UCH-1 (cell line): Measurements from ENCODE around the genes DDX18 and EN1.

- RRBS = no CpG with 5 or more reads among the region's 17 CpGs
These were observed 56.2 kb downstream of the SLC35F5 start for GRCh38 chr2:113700062-113700759.

DNA sequence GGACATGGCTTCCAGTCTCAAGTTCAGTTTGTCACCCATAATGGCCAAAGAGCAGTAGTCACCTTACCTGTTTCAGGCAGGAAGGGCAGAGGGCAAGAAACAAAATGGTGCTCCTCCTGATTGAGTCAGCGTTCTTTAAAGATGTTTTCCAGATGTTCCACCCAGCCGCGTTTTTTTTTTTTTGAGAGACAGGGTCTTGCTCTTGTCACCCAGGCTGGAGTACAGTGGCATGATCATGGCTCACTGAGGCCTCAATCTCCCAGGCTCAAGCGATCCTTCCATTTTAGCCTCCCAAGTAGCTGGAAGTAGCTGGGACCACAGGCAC is 8.2 kb upstream of the ACTR3 start:
- RRBS = no CpG with 5 or more reads among the region's 4 CpGs

GRCh38 chr2:114442318-114442517 is 223 bp upstream of the DPP10 start:
- RRBS = no CpG with 5 or more reads among the region's 2 CpGs

DNA sequence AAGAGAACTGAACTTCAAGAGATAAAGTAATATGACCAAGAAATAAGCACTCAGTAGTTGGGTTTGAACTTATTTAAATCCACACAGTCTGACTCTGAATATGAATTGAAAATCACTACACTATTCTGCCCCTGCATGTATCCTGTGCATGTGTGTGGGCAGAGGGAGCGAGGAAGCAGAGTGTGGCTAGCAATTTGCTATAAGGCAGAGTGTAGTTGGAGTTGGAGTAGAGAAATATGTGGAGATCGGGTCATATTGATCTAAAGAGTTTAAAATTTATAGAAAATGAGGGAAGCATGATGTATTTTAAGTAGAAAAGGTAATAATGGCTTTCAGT is 1679.3 kb upstream of the DDX18 start:
- RRBS = no CpG with 5 or more reads among the region's 2 CpGs

DNA sequence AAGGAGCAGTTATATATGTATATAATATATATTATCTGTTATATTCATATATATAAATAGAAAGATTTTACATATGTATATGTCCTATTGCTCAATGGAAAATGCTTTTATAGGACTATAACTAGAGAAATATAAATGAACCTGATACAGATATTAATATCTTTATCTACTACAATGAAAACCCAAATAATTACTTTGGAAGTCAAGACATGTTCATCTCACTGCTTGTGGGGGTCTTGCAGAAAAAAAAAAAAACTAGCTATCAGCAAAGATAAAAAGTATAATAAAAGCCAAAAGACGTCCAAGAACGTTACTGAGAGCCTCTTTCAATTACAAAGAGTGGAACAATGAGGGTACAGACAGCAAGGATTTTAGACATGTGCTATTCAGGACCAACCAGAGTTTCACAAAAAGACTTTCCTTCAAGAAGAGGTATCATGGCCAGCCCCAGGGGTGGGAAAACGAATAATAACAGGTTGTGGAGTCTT is 609.1 kb upstream of the DDX18 start:
- RRBS = no CpG with 5 or more reads among the region's 3 CpGs

DNA sequence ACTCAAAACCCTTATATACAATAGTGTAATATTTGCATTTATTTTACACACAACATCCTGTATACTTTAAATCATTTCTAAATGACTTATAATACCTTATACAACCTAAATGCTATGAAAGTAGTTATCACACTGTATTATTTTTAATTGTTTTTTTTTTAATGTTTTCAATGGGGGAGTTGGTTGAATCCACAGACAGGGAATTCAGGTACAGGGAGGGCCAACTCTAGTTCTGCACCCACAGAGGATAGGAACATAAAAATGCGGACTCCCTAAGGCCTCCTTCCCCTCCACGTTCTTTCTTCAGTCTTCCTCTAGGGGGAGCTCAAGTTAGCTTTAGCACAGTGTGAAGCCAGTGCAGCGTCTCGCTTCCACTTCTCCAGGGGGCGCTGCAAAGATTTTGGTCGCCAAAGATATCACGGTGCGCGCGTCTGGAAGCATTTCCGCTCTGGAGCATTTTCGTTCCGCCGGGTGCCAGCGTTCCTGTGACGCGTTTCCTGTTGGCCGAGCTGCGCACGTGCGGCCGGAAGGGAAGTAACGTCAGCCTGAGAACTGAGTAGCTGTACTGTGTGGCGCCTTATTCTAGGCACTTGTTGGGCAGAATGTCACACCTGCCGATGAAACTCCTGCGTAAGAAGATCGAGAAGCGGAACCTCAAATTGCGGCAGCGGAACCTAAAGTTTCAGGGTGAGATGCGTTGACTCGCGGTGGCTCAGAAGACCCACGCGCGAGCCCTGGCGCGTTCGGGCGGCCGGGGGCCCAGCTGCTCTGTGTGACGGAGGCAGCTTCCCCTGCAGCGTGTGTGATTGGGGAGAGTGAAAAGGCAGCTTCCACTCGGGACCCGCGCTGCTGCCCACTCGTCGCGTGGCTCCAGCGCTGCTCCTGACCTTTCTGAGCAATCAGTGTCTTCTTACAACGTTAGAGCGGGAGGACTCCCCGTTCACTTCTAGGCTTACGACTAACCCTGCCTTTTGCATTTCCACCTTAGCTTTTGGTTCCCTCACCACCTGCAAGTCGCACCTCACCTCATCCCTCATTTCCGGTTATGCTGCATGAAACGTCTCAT is at the start of gene DDX18:
DDX18 (plus strand) TSS at position 516 of the 1,066 bp plus-strand sequence.
- RRBS = 3% methylated on average over 9 of the region's 57 CpGs

DNA sequence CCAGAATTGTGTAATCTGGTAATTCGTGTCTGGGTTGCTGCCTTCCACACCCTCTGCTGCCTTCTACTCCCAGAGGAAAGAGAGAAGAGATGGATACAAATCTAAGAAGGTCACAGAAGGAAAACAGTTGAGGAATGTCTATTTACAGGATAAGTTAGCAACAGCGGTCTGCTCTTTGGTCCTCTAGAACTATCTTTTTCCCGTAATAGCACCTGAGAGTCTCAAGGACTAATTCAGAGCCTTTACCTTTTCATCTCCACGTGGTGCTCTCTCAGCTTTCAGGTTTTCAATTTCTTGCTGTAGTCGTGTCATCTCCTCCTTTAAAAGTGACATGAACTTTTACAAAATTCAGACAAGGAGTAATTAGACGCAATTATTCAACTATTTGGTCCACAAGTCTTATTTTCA is 67.3 kb downstream of the CCDC93 start:
- RRBS = no CpG with 5 or more reads among the region's 6 CpGs

- RRBS = no CpG with 5 or more reads among the region's 25 CpGs
These were observed 521 bp upstream of the CCDC93 start for GRCh38 chr2:118014347-118014835.

- RRBS = no CpG with 5 or more reads among the region's 3 CpGs
These were observed 33.5 kb upstream of the CCDC93 start for GRCh38 chr2:118047293-118047834.

- RRBS = no CpG with 5 or more reads among the region's 2 CpGs
These were observed 24.3 kb downstream of the INSIG2 start for GRCh38 chr2:118112524-118113030.

DNA sequence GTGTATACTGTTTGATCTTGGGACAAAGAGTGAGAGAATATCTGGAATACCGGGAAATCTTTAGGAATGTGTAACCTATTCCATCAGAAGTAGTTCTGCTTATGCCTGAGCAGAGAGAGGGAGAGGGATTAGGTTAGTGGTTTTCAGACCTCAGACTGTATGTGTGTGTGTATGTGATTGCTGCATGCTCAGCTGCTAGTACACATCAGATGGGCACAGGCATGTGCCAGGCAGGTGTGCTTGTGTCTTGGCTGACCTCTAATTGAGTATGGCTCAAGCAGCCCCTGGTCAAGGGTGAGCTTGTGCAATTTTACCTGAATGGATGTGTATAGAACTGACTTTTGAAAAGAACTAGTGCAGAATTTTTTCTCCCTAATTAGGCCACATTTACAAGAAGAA is 91.2 kb downstream of the INSIG2 start:
- RRBS = no CpG with 5 or more reads among the region's 1 CpG

DNA sequence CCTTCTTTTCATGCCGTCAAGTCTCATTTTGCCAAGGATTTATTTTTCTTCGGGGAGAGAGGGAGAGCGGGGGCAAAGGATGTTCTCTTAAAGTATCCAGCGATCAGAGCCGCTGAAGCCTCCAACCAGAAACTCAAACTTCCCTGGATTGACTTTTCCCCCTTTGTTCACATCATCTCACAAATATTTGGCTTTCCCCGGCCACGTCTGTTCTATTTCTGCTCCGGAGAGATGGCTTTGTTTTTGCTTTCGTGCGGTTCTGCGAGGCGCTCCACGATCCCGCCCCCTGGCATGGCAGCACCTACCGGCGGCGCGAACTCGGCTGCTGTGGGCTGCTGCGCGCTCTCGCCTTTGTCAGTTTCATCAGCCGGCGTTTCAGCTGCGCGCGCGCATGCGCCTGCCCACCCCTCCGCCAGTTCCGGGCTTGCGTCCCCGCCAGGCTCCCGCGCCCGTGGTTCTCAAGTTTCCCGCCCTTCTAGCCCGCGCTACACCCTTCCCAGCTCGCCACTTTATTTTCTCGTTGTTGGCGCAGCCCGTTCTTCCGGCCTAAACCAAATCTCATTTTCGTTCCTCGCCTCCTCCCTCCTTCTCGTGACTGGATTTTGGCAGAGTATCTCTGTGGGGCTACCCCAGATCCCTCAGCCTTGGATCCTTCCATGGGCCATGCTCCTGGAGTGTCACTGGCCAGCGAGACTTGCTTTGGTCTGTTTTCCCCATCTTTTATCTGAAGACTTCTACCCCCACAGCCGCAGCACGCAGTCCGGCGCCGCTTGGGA is 98.0 kb downstream of the INSIG2 start:
- RRBS = 4% methylated on average over 22 of the region's 53 CpGs

DNA sequence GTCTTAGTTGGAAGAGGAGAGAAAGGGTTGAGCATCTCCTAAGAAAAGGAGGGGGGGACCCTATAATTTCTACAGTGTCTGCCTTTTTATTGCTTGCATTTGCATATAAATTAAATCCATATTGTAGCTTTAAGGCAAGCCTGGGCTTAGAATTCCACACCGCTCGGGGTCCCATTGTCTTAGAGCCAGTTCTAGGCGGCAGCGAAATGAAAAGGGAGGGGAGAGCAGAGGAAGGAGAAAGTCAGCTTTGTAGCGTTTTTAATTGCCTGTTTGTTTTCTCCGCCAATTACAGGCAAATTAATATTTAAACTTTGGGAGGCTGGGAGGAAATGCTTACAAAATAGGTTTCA is 39.4 kb downstream of the EN1 start:
- RRBS = no CpG with 5 or more reads among the region's 6 CpGs

DNA sequence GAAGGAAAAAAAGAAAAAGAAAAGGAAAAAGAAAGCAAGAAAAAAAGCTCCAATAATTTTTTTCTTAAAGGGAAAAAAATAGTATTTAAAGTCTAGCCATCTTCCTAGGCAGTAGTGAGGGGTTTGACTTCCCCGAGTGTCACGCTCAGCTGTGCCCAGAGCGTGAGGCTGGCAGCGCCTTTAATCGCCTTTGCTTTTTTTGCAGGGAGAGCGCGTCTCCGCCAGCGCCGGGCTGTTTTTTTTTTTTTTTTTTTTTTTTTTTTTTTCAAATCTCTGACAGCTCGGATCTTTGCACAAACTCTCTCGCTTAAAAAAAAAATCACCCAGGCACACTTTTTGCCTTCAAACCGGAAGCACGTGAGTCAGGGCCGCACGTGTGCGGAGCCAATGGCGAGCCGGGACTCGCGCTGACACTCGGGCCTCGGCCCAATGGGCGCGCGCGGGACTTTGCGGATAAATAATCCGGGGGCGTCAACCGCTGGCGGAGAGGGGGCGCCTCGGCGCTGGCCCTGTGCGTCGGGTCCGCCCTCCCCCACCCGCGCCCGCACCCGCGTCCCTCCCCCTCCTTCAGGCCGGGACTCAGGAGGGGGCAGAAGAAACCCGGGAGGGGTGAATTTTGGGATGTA is at the start of gene EN1:
EN1 (minus strand) TSS at position 157 of the 626 bp plus-strand sequence.
- RRBS = 3% methylated on average over 18 of the region's 45 CpGs

GRCh38 chr2:118970577-118971326 is 28.8 kb downstream of the MARCO start:
- RRBS = no CpG with 5 or more reads among the region's 12 CpGs

GRCh38 chr2:119252241-119253322 is 28.9 kb downstream of the STEAP3 start:
- RRBS = no CpG with 5 or more reads among the region's 11 CpGs

DNA sequence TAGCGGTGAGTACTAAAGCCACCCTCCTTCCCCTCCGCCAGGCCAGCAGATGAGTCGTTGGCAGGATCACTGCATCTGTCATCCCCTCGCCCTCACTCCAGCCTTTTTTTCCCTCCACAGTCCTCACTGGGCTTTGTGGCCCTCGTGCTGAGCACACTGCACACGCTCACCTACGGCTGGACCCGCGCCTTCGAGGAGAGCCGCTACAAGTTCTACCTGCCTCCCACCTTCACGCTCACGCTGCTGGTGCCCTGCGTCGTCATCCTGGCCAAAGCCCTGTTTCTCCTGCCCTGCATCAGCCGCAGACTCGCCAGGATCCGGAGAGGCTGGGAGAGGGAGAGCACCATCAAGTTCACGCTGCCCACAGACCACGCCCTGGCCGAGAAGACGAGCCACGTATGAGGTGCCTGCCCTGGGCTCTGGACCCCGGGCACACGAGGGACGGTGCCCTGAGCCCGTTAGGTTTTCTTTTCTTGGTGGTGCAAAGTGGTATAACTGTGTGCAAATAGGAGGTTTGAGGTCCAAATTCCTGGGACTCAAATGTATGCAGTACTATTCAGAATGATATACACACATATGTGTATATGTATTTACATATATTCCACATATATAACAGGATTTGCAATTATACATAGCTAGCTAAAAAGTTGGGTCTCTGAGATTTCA is 39.4 kb downstream of the STEAP3 start:
- RRBS = 42% methylated on average over 3 of the region's 27 CpGs

DNA sequence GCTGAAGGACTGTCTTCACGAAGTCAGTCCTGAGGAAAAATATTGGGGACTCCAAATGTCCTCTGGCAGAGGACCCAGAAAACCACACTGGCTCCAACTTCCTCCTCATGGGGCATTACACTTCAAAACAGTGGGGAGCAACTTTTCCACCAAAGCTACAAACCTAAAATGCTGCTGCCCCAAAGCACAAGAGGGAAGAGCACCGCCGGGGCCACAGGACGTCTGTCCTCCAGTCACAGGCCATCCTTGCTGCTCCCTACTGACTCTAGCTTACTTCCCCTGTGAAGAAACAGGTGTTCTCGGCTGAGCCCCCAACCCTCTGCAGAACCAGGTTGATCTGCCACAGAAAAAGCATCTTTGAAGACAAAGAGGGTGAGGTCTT is 40.7 kb downstream of the STEAP3 start:
- RRBS = no CpG with 5 or more reads among the region's 5 CpGs

DNA sequence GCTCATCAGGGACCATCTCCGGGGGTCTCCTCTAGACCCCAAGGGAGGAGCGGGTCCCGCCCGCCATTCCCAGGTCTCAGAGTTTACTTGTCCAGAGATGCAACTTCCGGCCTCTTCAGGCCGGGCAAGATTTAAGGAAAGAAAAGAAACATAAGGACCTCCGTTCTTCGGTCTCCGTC is 240 bp downstream of the C2orf76 start:
- RRBS = 5% methylated on average over 3 of the region's 9 CpGs